Left ventricle myocardium (tissue), 1 donor: Measurements from ENCODE around the gene IFT27.

DNA sequence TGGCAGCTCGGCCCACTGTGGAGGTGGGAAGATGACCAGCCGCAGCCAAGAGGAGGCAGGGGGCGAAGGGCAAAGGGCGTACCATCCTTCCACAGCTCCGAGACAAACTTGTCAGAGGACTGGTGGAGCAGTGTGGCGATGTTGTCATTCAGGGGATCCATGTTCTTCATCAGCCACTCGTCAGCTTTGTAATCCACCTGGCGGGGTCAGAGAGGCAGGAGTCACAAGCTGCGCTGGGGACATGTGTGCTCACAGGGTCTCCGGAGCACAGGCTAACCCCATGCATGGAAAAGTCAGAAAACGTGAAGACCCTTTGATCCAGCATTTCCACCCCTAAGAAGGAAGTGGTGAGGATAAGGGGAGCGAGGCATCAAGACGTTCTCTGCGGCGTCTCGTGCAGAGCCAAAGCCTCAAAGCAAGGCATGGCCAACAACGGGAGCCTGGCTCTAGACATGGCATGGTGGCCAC lies 56.3 kb downstream of the APOL1 start:
- PRO-cap = no peak

DNA sequence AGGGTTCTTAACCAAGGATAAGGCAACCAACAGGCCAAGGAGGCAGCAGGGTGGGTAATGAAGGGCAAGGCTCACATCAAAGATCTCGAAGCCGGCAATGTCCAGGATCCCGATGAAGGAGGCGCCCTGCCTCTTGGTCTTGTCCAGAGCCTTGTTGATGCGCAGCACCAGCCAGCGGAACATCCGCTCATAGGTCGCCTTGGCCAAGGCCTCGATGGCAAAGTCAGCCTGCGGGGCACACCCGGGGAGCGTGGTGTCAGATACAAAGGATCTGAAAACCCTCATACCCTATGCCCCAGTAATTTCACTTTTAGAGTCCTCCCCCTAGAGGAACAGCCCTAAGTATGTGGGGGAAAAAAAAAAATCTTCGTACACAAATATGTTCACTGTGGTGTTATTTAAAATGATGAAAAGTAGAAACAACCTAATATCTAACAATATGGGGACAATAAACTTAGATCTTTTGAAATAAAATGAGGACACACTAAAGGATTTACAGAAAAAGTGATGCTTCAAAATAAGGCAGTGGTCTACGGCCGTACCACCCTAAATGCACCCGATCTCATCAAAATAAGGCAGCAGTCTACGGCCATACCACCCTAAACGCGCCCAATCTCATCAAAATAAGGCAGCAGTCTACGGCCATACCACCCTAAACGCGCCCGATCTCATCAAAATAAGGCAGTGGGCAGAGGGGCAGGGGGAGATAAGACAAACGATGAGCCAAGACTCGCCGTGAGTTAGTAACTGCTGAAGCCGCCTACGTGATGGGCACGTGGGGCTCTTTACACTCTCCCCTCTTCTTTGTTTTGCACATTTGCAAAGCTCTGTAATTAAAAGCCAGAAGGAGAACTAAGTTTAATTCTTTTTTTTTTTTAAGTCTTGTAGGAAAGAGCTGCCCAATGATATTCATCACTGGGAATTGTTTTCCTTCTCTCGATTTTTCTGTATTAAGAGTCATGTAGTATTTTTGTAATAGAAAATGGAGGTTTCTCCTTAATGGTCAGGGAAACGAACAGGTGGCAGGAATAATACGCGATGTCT lies 63.8 kb downstream of the APOL1 start:
- PRO-cap = no peak

- PRO-cap = no peak
Observed at GRCh38 chr22:36332011-36332639, 55.6 kb downstream of the MYH9 start.

DNA sequence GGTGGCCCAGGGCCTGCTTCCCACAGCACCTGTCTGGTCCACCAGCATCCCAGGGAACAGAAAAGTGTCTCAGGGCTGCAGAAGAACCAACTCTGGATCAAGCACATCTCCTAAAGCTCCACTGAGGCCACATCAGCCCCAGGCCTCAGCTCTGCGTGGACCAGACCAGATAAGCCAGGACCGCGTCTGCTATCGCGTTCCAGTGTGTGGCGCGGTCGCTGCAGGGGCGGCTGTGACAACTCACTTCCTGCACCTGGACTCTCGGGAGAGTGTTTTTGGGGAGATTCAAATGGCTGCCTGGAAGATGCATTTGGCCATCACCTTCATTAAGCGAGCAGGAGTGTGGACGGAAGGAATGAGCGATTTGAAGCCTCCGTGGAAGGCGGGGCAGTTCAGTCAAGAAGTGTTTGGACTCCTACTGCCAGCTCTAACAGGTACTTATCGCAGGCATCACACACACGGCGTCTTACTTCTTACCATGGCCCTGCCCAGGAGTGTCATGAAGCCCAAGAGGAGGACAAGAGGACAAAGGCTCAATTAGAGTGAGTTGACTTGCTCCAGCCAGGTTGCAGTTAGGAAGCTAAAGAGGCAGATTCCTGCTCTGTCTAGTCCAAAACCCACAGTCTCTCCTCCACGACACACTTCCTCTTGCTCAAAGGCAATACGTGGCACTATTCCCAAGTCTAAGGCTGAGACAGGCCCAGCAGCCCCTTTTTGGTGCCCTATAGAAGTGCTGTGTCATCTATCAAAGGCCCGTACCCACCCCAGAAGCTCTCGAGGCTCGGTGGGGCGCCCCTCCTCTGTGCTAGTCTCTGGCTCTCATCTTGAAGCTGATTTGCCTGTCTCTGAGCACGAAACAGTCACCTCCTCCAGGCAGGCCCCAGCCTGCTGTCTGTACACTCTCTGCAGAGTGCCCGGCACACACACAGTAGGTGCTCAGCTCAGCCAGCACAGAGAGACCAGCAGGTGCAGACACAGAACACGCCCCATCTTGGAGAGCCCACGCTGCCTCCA lies 53.1 kb downstream of the MYH9 start:
- PRO-cap = no peak

DNA sequence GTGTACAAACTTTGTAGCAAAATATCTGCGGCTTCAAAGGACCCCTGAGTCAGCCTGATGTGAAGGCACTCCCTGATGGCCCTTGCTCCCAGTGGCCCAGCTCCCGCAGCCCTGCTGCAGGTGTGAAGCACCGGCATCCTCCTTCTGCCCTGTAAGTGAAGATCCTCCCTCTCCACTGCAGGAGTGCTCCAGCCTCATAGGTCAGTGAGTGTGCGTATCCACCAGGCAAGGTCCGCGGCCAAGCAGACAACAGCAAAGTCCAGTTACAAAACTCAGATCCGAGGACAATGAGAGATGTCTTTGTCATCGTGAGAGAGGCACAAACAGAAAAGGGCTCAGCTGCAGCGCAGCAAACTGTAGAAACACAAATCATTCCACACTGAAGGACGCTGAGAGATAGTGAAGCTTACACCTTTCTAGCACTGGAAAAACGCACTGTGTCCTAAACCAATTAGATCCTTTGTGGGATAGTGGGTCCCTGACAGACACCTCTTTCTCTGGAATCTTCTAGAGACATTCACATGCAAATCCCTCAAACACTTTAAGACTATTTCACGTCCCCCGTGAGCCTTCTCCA lies 46.1 kb downstream of the MYH9 start:
- PRO-cap = no peak

- PRO-cap = no peak
Observed at GRCh38 chr22:36348715-36349453, 38.9 kb downstream of the MYH9 start.

GRCh38 chr22:36366157-36367056 lies 21.4 kb downstream of the MYH9 start:
- PRO-cap = bidirectional peak, plus-strand start at chr22:36366570, minus-strand start at chr22:36366455

DNA sequence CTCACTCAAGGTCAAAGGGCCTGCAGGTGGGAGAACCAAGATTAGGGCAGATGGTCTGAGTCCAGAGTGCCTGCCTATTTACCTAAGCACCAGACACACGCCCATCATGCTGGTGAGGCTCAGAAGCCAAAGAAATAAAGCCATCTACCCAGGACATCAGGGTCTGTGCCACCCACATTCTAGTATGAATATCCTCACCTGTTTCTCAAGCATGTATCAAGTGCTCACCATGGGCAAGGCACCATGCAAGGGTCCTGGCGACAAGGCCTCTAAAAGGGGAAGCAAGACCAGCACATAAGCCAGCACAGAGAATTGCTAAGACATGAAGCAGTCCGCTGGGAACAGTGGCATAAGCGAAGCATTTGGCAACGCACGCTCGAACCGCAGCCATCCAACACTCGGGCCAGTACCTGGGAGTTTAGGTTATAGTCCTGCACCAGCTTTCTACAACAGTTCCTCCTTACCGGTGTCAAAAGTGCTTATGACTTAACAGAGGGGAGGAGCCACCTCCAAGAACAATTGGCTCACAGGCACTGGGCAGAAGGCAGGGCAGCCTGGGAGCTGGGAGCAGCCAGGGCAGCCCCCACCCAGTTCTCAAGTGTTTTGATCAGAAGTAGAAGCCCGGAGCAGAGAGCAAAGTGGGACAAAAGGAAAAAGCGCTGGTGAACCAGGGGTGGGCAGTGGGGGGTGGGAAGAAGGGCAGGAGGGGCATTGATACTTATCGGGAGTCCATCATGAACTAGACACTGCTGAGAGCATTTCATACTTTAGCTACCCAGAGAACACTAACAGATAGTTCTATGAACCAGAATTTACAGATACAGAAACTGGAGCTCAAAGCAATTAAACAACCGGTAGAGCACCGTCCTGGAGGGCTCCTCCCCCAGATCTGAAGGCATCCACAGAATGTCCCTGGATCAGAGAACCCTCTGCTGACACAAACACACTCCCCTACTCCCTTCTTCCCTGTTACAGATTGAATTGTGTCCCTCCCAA lies 17.3 kb downstream of the MYH9 start:
- PRO-cap = bidirectional peak, plus-strand start at position 540 of the sequence, minus-strand start at position 483 of the sequence

- PRO-cap = no peak
Observed at GRCh38 chr22:36384750-36385849, 2.7 kb downstream of the MYH9 start.

DNA sequence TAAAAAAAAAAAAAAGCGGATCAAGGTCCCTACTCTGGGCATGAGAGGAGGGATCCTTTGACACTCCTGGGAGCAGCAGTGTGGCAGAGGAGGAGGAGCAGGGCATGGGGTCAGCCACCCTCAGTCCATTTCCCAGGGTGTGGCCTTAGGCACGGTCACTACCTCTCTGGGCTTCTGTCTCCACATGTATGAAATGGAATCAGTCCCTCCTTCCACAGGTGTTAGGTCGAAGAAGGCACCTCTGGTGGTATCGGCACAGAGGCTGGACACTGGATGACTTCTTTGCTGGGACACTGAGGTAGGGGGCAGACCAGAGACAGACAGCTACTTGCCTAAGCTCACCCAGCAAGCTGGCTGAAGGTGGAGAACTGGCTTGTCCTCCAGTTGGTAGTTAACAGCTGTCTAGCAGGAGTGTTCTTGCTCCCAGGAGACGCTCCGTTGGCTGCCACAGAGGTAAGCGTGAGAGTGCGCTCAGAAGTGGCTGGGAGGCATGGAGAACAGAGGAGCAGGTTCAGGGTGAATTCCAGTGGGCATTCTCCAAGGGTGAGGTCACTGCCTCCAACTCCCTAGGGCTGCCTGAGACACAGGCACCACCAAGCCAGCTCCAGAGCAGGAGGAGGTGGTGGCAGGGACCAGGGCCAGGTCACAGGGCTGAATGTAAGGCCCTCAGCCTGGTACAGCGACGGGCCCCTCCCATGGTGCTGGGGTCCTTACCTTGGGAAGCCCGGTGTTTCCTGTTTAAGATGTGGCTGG lies 19.5 kb downstream of the TXN2 start:
- PRO-cap = unidirectional peak, plus-strand start at position 607 of the sequence

- PRO-cap = no peak
Observed at GRCh38 chr22:36478897-36479382, 2.5 kb downstream of the TXN2 start.

DNA sequence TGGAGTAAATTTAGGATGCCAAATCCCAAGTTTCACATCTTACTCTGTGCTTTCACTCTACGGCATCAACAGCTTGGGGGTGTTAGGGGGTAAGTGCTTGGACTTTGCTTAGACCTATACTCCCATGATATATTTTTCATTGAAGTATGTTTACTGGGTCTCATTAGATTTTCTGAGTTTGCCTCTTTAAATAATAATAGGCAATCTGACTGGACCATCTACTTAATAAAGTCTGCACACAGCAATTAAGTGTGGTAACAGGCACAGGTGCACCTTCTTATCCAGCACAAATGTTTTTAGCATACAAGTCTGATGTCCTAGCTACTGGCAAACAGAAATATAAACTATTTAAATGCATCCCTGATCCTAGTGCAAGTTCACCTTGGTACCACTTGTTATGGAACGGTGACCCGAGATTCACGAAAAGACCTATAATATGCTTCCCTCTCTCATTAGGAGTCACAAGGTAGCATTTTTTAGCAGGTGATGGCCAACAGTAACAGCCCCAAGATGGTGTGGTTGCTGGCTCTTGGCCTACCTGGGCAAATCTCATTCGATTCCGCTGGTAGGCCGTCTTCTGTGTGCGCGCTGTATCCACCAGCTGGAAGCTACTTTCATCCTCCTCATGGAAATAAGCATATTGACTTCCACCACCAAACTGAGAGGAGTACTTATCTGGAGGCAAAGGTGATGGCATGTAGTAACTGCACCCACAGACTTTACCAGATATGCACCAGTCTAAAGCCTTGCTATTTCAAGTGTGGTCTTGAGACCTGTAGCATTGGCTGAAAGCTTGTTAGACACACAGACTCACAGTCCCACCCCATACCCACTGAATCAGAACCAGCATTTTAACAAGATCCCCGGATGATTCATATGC lies 4.7 kb downstream of the EIF3D start:
- PRO-cap = no peak

- PRO-cap = no peak
Observed at GRCh38 chr22:36741326-36741882, 34.5 kb downstream of the IFT27 start.

GRCh38 chr22:36775518-36776748 lies at the start of gene IFT27:
TSS of gene IFT27 (minus strand) at chr22:36776119.
- PRO-cap = unidirectional peak, minus-strand start at chr22:36776122; unidirectional peak, plus-strand start at chr22:36776531

- PRO-cap = no peak
Observed at GRCh38 chr22:36781945-36782361, 6.0 kb upstream of the IFT27 start.

GRCh38 chr22:36901813-36902283 lies 11.6 kb upstream of the CSF2RB start:
- PRO-cap = no peak

- PRO-cap = no peak
Observed at GRCh38 chr22:37023709-37024248, 4.2 kb downstream of the MPST start.

DNA sequence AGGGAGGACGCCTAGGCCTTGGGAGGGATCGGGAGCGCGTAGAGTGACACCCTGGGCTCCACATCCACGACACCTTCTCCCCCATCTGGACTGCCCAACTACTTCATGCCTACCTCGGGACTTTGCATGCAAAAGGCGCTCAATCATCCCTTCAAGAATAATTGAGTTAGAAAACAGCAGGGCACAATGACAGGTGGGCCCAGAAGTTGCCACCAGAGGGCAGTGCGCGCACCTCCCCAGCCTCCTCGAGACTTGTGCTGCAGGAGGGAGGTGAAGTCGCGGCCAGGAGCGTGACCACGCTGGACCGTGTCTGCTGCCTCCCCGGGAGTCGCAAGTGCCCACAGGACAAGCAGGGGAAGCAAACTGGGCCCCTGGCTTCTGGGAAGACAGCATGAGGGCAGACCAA lies 16.8 kb upstream of the IL2RB start:
- PRO-cap = no peak

GRCh38 chr22:37231397-37231824 lies 12.7 kb downstream of the RAC2 start:
- PRO-cap = no peak

- PRO-cap = no peak
Observed at GRCh38 chr22:37234699-37235256, 9.3 kb downstream of the RAC2 start.